Tibial nerve (tissue), 3 donors: ENCODE measurements around the gene STAP2.

DNA sequence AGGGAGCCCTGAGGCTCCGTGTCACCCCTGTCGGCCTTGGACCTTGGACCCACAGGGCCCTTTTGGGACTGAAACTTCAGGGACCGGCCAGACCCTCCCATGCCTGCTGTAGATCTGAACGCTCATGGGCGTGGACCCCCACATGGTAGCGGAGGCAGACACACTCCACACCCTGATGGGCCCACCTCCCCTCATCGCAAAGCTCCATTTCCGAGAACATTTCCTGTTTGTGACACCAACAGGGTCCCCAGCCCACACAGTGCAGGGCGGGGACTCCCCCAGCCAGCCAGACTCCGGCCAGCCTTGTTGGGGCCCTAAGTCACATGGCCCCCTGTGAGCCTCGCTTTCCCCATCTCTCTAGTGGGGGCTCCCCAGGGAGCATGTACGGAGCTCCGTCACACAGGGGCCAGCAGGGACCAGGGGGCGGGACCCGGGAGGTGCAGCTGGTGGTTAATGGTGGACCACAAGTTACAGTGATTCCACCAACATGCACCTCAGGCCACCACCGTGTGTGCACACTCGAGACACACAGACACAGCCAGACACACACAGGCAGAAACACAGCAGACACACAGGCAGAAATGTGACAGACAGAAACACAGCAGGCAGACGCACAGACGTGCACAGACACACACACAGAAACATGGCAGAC, 1.7 kb downstream of the TBXA2R start:
- PRO-cap, result no peak
- RAMPAGE, long total RNA, 3 experiments, result no peak in any of the 3 experiments

GRCh38 chr19:3608085-3609115, 1.7 kb upstream of the TBXA2R start:
- PRO-cap, result no peak
- RAMPAGE, long total RNA, 3 experiments, result no peak in any of the 3 experiments

- PRO-cap, result unidirectional peak, minus-strand start at chr19:3618626
- RAMPAGE, long total RNA, 3 experiments, result no peak in any of the 3 experiments
Observed at GRCh38 chr19:3618248-3618832, 8.2 kb downstream of the CACTIN start.

DNA sequence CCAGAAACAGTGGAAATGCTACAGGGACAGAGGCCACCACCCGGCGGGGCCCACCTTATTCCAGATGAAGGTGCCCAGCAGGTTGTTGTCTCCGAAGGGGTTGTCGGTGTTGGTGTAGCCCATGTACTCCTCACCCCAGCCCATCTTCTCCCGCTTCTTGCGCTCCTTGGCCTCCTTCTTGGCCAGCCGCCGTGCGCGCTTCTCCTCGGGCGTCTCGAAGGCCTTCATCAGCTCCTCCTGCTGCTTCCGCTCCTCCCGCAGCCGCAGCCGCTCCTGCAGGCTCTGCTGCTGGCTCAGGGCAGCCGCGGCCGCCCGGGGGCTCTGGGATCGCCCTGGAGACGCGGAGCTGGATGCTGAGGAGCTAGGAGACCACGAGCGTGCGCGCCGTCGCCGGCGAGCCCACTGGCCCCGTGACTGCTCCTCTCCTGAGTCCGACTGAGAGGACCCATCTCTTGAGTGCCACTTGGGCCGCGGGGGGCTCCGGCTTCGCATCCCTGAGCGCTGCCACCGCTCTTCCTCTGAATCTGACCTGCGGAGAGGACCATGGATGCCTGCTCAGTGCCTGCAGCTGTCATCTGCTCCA, 2.9 kb downstream of the CACTIN start:
- PRO-cap, result no peak
- RAMPAGE, long total RNA, 3 experiments, result no peak in any of the 3 experiments

DNA sequence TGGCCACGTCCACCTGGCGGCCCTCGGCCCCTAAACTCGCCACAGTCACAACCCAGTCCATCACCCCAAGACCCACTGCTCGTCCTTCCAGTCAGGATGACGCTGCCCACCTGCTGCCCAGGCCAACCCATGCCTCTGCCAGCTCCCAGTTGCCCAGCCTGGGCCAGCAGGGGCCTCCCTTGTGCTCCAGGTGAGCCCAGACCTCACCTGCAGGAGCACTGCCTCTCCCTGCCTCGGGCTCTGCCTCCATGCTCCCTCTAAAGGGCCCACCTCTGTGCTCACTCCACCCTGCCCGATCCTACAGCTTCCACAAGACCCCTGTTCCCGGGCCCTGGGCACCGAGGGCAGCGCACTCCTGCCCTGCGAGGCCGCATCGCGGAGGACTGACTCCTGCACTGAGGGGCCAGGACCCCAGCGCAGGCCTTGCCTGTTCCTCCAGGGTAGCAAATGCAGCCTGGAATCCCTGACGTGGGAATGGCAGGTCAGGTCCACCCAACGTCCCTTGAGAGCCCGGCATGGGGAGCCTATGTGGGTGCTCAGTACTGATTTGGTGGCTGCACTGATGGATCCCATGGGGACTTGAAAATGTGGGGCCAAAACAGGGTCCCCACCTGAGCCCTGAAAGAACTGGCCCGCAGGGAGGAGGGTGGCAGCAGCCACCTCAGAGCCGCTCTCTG, 8.1 kb upstream of the CACTIN start:
- PRO-cap, result no peak
- RAMPAGE, long total RNA, 3 experiments, result no peak in any of the 3 experiments

DNA sequence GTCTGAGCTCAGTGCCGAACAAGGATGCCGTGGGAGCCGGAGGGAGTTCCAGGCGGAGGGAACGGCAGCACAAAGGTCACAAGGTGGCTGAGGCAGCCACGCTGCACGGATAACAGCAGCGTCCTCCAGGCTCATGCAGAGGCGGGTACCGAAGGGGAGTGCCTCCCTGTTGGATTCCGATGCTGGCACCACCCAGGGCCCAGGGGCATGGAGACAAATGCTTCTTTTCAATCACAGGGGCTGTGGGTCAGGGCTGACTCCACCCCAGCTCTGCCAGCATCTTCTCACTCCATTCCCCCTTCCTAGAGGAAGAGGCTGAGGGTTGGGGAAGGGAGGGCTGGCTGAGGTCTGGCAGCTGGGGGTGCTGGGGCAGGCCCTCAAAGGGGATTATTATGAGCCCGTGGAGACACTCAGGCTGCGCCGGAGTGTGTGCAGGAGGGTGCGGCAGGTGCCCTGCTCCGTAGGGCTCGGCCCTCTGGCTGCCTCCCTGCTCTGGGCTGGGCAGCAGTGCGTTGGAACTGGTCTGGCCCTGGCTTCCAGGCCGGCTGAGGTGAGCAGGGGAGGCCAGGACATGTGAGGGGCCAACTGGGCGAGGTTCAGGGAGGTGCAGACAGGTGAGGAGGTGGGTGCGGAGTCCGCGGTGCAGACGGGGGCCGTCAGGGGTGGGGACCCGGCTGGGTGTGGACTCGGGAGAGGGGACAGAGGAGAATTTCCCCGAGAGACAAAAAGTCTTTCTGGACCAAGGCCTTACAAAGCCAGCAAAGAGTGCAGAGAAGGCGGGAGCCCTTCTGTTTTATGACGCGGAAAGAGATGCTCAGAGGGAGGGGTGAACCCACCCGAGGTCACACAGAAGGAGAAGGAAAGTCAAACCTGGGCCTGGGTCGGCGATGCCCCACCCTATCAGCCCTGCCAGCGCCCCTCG, 31.2 kb downstream of the PIP5K1C start:
- PRO-cap, result no peak
- RAMPAGE, long total RNA, 3 experiments, result no peak in any of the 3 experiments

GRCh38 chr19:3821733-3822394, 35.7 kb upstream of the MATK start:
- PRO-cap, result no peak
- RAMPAGE, long total RNA, 3 experiments, result no peak in any of the 3 experiments

DNA sequence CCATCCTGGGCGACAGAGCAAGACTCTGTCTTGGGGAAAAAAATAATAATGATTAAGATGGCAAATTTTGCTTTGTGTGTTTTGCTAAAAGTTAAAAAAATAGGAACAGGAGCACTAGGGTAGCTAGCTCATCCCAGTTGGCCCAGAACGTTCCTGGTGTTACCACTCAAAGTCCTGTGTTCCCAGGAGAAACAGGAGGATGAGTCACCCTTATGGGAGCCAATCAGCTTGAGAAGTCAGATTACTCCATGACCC, 12.8 kb downstream of the NMRK2 start:
- PRO-cap, result no peak
- RAMPAGE, long total RNA, 3 experiments, result no peak in any of the 3 experiments

DNA sequence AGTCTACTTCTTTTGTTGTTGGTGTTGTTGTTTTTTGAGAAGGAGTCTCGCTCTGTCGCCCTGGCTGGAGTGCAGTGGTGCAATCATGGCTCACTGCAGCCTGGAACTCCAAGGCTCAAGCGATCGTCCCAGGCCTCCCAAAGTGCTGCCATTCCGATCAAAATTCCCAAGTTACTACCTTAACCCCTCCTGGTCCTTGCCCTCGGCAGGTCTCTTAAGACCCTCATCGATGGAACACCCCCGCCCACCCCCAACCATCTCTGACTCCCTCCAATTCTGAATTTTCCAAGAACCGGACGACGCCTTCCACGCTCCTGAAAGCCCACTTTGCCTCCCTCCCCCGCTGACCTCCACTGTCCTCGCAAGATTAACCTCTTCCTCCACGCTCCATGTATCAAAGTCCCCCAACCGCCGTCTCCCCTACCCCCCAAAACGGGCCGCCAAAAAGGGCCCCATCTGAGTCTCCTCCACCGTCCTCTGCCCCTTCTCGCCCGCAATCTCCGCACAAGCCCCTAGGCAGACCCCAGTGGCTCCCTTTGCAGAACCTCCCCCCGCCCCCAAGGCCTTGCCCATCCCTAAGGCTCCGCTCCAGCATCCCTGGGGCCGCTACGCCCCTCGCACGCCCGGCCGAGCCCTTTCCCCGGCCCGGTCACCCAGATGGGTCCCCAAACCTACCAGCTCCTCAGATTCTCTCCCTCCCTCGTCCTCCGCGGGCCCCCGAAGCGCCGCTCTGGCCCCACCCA, 482 bp downstream of the DAPK3 start:
- PRO-cap, result no peak
- RAMPAGE, long total RNA, 3 experiments, result no peak in any of the 3 experiments

DNA sequence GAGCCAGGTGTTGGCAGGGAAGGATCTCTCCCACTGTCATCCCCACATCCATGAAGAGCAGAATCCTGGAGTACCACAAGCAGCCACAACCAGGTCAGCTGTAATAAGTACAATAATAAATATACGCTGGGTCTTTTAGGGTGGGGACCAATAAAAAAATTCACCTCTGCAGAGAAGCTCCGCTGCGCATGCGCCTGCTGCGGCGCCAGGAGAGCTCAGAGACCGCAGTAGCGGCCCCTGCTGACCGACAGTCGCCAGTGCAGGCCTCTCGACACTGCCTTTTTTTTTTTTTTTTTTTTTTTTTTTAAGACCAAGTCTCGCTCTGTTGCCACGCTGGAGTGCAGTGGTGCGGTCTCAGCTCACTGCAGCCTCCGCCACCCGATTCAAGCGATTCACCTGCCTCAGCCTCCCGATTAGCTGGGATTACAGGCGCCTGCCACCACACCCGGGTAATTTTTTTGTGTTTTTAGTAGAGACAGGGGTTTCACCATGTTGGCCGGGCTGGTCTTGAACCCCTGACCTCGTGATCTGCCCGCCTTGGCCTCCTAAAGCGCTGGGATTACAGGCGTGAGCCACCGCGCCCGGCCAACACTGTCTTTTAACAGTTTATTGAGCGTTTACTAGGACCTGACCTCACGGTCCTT, 2.6 kb upstream of the EEF2 start:
- PRO-cap, result no peak
- RAMPAGE, long total RNA, 3 experiments, result no peak in any of the 3 experiments

DNA sequence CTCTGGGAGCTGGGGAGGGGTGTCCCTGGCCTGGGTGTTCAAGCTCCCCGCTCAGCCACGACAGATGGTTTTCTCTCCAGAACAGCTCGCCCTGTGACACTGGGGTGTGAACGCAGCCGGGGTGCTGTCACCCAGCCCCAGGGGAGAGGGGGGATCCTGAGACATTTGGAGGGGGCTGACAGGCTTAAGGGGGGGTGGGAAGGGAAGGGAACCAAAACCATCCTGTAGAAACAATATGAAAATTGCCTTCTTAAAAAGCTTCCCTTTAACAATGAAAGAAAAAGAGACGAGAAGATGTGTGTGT, 21.4 kb downstream of the ZBTB7A start:
- PRO-cap, result no peak
- RAMPAGE, long total RNA, 3 experiments, result start-site peak on the minus strand in 2 of 3 experiments, centred at positions 168 to 174 of the sequence, 7 to 8 reads per replicate

DNA sequence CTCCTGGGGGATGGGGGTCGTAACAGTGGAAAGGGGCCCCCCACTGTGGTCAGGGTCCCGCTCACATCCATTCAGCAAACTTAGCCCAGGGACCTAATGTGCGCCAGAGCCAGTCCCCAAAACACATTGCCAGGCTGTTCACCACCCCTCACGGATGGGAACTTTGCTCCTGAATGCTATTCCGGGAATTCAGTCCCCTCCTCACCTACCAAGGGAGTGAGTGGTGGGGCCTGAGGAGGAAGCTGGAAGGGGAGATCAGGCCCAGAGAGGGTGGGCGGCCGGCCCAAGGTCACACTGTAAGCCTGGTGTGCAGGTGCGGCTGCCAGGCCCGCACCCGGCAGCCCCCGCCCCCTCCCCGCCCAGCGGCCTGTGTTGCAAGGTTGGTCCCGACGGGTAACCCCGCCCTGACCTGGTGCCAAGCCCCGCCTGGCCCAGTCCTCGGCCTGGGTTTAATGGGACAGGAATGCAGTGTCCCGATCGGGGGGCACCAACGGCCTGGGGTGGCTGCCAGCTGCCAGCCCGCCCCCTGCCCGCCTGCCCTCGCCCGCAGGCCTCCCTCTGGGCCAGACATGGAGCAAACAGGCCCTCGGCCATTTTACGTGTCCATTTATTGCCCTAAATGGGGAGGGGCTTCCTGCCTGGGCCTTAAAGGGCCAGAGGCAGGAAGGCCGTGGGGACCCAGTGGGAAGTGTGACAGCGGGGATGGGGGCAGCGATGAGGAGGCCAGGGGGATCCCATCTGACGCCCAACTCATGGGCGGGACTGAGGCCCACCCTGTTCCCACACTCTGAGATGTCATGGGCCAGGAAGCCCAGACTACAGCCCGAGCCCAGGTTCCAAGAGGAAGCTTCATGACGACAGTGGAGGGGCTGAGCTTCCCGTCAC, 5.4 kb downstream of the ZBTB7A start:
- PRO-cap, result bidirectional peak, plus-strand start at position 434 of the sequence, minus-strand start at position 357 of the sequence
- RAMPAGE, long total RNA, 3 experiments, result no peak in any of the 3 experiments

- PRO-cap, result unidirectional peak, minus-strand start at chr19:4065502; unidirectional peak, minus-strand start at chr19:4065725; bidirectional peak, plus-strand start at chr19:4066223, minus-strand start at chr19:4065909
- RAMPAGE, long total RNA, 3 experiments, result no peak in any of the 3 experiments
Observed at GRCh38 chr19:4065339-4066313, 1.1 kb downstream of the ZBTB7A start.

GRCh38 chr19:4173164-4173821, 9.1 kb downstream of the SIRT6 start:
- PRO-cap, result no peak
- RAMPAGE, long total RNA, 3 experiments, result no peak in any of the 3 experiments

DNA sequence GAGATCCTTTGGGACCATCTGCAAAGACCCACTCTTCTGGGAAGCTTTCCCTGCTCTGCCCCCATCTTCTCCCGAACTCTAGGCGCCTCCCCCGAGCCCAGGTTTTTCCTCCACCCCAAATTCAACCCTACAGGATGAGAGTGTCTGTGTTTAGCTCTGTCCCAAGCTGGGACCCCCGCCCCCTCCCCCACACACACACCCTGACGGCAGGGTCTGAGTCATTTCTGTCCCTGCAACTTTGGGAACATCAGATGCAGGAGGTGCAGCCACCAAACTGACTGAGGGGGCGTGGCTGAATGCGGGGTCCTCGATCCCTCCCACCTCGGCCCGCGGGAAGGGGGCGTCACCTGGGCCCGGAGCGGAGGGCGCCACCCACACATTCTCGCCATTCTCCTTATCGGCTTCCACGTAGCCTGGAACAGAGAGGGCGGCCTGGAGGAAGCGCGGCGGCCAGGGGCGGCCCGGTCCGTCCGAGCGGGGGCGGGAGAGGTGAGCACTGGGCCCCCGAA, 12.0 kb downstream of the STAP2 start:
- PRO-cap, result no peak
- RAMPAGE, long total RNA, 3 experiments, result no peak in any of the 3 experiments

GRCh38 chr19:4337785-4338995, at the start of gene STAP2:
Gene STAP2 (minus strand): TSS chr19:4338827.
- PRO-cap, result no peak
- RAMPAGE, long total RNA, 3 experiments, result no peak in any of the 3 experiments

DNA sequence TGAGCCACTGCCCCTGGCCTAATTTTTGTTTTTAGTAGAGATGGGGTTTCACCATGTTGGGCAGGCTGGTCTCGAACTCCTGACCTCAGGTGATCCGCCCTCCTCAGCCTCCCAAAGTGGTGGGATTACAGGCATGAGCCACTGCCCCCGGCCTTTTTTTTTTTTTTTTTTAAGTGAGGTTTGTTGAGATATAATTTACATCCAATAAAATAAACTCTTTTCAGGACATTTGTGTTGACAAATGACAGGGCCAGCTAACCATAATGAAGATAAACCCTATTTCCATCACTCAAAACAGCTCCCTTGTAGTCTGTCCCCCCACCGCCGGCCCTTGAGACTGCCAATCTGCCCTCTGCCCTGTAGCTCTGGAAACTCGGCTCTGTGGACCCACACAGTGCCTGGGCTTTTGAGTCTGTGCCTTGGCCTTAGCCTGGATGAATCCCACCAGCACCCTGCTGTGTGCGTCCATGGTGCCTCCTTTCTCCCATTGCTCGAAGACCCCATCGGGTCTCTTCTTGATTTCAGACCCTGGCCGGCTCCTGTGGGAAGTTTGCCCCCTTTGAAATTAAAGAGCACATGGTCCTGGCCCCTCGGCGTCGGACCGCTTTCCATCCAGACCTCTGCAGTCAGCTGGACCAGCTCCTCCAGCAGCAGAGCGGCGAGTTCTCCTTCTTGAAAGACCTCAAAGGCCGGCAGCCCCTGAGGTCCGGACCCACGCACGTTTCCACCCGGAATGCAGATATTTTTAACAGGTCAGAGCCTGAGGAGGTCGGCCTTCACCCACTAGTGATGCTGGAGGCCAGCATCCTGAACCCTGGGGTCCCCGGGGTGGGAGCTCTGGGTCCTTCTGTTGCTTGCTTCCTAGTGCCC, 25.9 kb downstream of the CHAF1A start:
- PRO-cap, result no peak
- RAMPAGE, long total RNA, 3 experiments, result no peak in any of the 3 experiments

DNA sequence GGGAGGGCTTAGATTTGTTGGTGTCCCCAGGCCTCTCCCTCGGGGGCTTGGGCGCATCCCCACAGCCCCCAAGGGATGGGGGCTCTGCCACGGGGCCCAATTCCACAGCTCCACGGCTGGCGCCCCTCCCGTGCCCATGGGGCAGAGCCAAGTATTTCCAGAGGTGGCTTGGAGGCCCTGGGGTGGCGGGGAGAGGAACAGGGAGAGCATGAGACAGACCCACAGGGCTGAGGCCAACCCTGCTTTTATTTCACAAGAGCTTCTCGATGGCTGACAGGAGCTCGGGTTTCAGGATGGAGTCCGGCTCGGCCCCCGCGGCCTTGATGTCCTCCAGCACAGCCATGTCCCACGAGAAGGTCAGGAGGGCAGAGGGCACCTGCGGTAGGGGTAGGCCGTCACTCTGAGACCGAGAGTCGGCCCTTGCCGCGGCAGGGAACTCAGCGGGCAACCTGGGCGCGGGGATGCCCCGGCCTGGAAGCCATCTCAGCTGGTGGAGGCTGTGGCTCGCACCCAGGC, 12.3 kb downstream of the UBXN6 start:
- PRO-cap, result no peak
- RAMPAGE, long total RNA, 3 experiments, result no peak in any of the 3 experiments

DNA sequence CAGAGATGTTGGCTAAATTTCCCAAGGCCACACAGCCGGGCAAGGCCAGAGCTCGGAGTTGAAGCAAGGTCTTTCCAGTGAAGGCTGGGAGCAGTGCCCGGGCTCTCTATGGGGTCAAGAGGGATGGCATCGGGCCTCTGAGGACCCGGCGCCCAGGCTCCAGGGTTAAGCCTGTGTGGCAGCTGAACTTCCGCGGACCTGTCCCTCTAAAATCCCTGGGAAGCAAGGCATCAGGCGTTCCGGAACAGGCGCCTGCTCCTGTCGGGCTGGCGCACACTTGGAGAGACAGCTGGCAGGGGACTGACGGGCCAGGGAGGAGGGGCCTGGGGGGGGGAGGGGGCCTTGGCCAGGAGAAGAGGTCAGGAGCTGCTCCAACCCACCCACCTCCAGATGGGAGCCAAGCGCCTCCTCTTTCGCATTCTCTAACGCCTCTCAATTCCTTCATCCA, 36.7 kb upstream of the SEMA6B start:
- PRO-cap, result no peak
- RAMPAGE, long total RNA, 3 experiments, result no peak in any of the 3 experiments

GRCh38 chr19:4708599-4708879, 15.1 kb downstream of the DPP9 start:
- PRO-cap, result no peak
- RAMPAGE, long total RNA, 3 experiments, result no peak in any of the 3 experiments